PC-3 (cell line): ENCODE measurements around a stretch of chr22.

GRCh38 chr22:46560506-46560984, 23.1 kb upstream of the CELSR1 start:
- RAMPAGE, long total RNA, result no peak

DNA sequence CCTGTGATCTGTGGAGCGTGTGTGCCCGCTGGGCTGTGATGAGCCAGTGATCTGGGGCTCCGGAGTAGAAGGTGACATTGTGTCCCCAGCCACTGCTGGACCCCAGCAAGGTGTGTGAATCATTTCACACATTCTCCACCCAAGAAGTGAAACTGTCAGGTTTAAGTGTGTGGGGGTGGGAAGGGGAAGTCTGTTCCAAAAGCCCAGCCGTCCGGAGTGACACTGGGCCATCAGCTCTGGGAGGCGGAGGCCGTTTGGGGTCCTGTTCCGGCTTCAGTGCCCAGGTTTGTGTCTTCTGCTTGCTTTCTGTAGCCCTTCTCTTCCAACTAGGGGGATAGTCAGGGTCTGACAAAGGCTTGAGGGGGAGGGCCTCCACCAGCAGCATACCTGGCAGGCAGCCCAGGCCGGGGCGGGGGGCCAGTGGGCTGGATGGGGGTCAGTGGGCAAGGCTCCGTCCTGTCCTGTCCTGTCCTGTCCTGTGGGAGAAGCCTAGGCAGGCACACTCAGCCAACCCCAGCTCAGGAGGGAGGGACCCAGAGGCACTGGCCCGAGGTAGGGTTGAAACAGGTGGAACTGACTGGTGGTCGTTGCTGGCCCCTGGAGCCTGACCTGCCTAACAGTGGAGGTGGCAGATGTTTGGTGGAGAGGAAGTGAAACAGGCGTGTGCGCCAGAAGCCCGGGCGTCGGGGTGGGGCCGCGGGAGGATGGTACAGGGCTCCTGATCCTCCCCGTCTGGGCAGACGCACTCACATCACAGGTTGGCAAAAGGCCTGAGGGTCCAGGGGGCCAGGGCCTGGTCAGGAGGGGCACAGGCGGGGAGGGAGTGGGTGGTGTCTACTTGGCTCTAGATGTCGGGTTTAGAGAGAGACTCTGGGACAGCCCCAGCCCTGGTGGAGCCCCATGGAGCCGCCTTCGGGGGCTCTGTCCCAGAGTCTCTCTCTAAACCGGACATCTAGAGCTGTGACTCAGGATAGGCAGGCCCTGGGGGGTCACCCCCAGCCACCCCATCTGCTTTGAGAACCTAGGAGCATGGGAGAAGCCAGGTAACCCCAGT, 32.7 kb upstream of the GRAMD4 start:
- RAMPAGE, long total RNA, result no peak

GRCh38 chr22:46634840-46636017, 15.0 kb downstream of the GRAMD4 start:
- RAMPAGE, long total RNA, result no peak

DNA sequence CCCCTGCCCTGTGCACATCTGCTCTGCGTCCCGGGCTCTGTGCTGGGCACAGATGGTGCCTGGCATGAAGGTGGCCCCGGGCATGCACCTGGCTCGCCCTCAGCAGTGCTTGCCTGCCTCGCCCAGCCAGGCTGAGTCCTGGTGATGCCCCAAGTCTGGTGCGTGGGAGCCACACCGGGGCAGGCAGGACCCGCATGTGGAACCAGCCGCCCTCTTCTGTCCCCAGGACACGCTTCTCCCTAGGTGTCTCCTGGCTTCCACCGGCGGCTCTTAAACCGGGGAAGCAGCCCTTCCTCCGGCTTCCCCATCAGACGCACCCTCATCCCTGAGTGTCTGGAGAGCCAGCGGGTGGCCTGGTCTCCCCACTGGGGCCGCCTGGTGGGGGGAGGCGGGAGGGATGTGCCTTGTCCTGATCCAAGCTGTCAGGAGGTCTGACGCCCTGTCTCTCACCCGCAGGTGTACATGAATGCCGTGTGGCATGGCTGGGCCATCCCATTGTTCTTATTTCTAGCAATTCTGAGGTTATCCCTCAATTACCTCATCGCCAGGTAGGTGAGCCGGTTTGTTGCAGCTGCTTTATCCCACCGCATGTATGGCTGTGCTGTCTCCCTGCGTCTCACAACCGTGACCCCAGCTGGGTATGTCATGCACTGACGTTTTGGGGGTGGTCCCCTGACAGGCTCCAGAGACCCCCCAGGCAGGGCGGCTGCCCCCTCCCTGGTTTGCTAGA, 45.1 kb downstream of the GRAMD4 start:
- RAMPAGE, long total RNA, result no peak

- RAMPAGE, long total RNA, result no peak
Observed at GRCh38 chr22:46749879-46750852, 12.1 kb upstream of the CERK start.

- RAMPAGE, long total RNA, result no peak
Observed at GRCh38 chr22:46836117-46836605, 73.7 kb downstream of the TBC1D22A start.

DNA sequence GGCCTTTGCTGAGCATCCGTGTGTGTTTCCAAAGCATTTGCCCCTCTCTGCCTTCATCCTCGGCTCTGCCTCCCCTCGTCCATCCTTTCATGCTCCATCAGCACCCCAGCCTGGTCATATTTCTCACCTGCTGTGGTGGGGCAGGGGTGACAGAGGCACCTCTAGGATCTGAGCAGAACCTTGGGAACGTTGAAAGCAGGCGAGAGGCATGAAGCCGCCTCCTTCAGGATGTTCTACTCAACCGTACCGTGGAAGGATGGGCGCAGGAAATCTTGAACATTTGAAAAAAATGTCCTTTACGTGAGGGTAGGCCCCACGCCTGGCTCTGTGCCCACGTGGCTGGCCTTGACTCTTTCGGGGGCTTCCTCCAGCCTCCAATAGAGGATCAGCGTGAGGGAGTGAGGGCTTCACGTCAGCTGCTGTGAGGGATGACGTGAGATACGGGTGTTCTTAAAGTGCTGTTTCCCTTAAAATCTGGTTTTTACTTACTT, 90.7 kb downstream of the TBC1D22A start:
- RAMPAGE, long total RNA, result no peak

DNA sequence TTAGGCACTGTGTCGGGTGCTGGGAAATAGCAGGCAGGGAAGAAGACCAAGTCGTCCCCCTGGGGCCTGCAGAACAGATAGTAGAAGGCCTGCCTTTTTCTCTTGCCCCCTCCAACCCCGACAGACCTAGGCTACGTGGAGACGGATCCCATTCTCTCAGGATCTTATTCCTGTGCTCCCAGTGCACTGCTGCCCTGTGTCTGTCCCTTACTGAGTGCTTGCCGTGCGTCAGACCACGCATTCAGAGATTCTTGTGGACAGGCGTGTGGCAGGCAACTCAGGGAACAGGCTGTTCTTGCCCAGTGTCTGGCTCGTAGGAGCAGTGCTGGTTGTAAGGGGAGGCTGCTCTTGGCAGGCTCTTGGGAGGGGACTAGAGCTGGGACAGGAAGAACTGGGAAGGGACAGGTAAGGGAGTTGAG, 118.9 kb downstream of the TBC1D22A start:
- RAMPAGE, long total RNA, result no peak

GRCh38 chr22:46903005-46903482, 140.6 kb downstream of the TBC1D22A start:
- RAMPAGE, long total RNA, result no peak

GRCh38 chr22:46916892-46917872, 154.7 kb downstream of the TBC1D22A start:
- RAMPAGE, long total RNA, result no peak

- RAMPAGE, long total RNA, result no peak
Observed at GRCh38 chr22:47010085-47010838, 247.8 kb downstream of the TBC1D22A start.

DNA sequence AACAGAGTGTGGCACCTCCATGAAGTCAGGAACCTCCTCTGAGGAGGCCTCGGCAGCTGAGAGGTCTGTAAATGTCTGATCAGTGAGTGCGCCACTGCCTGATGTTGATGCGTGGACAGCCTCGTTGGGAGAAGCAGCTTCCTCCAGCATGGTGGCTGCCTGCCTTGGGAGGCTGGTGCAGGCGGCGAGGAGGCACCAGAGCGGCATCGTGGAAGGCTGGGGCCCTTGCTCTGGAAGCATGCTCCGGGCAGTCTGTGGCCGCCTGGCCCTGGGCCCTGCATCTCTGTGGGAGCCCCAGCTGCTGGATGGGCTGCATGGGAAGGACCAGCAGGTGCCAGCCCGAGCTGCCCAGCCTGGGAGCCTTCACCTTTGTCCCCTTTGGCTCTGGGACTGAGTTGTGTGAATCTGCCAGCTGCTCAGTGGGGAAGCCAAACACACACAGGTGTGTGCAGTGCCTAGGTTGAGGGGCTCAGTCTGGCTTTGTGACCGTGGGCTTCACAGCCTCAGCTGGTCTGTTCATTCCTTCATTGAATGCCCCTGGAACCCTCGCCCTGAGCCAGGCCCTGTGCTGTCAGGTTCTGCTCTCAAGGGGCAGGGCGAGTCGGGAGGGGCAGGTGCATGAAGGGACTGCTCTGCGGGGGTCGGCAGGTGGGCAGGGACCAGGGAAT, 354.0 kb downstream of the TBC1D22A start:
- RAMPAGE, long total RNA, result no peak

GRCh38 chr22:47153294-47153680, 390.8 kb downstream of the TBC1D22A start:
- RAMPAGE, long total RNA, result no peak

- RAMPAGE, long total RNA, result no peak
Observed at GRCh38 chr22:47175106-47176053, 412.9 kb downstream of the TBC1D22A start.

DNA sequence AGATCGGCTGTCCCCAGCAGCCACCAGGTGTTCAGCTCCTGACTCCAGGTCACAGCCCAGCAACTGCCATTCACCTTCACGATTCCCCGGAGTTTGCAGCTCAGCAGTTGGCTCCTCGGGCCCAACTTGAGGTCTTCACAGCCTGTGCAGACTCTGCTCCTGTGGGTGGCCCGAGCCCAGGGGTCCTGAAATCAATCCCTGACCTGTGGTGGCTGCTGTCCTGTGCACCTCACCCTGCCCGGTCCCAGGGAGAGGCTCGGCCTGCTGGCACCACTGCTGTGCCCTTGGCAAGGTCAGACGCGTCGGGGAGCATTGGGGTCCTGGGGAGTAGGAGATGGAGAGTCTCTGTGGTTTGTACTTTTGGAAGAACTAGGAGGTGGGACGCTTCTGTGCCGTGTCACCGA, 414.4 kb downstream of the TBC1D22A start:
- RAMPAGE, long total RNA, result no peak

- RAMPAGE, long total RNA, result no peak
Observed at GRCh38 chr22:47198892-47199794, 436.7 kb downstream of the TBC1D22A start.

- RAMPAGE, long total RNA, result no peak
Observed at GRCh38 chr22:47634601-47634904, 854.8 kb upstream of the TAFA5 start.

DNA sequence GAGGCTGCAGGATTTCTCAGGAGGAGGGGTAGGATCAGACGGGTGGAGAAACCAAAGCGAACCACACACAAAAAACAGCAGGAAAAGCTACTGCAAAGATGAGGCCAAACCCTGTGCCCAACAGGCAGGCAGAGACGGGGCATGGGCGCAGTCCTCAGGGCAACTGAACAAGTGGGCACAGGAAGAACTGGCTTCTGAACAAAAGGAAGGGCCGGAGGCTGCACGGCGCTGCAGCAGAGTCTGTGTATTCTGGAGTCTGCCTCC, 701.0 kb upstream of the TAFA5 start:
- RAMPAGE, long total RNA, result no peak

DNA sequence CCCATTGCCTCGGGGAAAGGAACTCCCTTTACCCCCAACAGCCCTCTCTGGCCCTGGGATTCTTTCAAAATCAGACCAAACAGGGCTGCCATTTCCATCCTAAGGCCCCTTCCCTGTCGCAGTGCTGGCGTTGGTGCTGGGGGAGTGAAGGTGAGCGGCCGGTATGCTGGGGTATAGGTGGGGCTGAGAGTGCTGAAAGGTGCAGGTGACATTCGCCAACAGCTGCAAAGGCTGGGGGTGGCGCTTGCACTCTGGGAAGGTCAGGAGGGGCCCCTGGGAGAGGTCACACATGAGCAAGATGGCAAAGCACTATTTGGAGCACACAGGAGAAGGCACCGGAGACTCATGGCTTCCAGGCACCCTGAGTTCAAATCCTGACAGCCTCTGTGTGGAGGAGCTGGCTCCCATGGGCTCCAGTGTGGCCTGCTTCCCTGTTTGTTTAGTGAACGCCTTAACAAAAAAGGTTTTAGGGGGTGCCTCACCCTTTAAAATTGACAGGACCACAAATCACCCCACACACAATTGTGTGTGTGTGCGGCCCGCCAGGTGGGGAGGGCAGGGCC, 392.0 kb upstream of the TAFA5 start:
- RAMPAGE, long total RNA, result no peak

GRCh38 chr22:48098673-48099428, 390.5 kb upstream of the TAFA5 start:
- RAMPAGE, long total RNA, result no peak